ENCODE measurements around a stretch of chr6.

DNA sequence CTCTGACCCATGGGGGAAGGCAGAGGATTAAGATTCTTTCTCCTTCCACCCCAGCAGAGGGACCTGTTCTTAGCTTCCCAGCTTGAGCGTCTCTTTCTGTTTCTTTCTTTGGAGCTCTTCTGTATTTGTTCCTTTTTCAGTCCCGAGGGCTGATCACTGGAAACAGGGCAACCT is 220.1 kb downstream of the ATXN1 start:
- PRO-cap, 4 experiments, result peak in 2 of 4 experiments; most common minus-strand start position 98 of the sequence (in 2)
- RAMPAGE, long total RNA, 4 experiments, result no peak in any of the 4 experiments

DNA sequence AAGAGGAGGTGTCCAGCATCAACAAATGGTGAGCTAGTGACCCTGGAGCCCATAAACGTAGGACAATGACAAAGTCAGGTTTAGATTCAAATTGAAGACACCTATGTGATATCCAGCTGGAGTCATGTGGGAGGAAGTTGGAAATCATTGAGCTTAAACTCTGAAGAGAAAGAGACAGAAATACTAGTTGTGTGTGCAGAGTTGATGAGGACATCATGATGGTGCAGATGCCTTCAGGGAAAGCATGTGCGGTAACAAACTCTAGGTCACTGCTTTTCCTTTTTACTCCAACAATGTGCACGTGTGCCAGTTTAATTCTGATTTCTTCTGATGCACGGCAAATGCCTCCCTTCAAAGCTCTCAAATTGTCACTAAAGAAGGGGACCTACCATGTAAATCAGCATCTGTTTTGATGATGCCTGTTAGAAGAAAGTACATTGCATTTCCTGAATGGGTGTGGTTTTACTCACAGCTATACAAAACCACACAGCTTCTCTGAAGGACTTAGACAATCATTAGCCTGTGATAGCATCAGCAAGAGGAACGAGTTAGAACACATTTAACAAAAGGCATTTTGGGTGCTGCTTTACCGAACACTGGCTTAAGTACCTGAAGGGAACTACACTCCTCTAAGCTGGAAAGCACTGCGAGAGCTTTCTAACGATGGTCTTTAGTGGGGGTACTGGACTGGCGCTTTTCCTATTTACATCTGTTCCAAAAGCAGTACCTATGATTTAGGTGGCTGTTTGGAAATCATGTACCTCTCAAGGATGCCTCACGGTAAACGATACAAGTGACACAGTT is 109.5 kb downstream of the ATXN1 start:
- PRO-cap, 4 experiments, result no peak in any of the 4 experiments
- RAMPAGE, long total RNA, 4 experiments, result no peak in any of the 4 experiments

DNA sequence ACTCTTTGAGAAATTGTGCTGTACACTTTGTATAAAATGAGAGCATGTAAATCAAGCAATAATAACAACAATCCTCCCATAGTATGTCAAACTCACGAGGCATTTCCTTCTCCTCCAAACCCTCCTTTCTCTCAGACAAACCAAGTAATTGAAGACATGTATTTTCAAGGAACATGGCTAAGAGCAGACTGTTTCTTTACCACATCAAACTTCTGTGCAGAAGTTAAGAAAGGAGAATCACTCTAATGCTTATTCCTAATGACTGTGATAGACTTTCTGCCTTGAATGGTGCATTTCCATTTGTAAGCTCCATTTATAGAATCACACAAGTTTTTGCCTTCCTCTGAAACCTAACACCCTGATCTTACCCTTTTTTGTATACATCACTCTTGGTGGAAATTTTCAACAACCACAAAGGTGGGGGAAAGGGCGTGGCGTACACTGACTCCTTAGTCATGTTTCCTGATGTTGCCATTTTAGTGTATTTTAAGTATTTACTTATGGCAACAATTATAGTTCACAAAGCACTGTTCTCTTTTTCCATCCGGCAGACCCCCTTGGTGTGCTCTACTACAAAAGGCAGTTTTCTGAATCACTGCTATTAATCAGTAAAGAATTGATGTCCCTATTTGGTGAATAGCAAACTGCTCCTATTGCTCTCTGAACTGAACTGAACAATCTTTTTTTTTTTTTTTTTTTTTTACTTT is 92.1 kb downstream of the ATXN1 start:
- PRO-cap, 4 experiments, result no peak in any of the 4 experiments
- RAMPAGE, long total RNA, 4 experiments, result no peak in any of the 4 experiments

GRCh38 chr6:16703880-16705159 is 56.9 kb downstream of the ATXN1 start:
- PRO-cap, 4 experiments, result no peak in any of the 4 experiments
- RAMPAGE, long total RNA, 4 experiments, result no peak in any of the 4 experiments

DNA sequence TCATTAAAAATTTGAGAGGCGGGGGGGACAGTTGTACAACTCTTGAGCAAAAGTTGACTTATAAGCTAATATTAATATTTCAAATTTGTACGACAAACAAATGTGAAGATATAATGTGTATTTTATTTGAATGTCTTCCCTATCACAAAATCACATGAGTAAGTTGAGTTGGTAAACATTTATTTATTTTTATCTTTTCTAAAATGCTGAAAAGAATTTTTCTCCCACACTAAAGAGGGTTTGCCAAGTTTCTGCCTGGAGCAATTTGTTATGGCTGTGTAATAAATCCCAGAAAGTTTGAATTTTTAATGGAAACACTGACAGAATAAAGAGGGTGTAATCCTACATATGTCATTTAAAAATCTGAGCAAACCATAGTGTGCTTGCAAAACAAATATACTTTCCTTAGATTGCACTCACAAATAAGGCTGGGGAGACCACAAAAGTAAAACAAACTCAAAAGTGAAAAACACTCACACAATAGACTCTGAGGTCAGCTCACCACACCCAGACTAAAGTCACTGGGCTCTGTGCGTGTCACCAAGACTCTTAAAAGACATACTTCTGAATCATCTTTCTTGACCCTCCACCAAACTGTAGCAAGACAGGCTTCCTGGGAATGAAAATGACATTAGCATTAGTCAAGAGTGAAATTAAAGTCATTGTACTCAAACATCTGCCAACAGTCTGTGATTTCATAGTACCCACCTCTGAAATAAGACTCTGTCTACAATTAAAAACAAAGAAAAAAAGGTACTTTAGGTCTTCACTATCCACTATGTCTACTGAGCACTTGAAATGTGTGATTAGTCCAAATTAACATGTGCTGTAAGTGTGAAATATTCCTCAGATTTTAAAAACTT is 4.8 kb upstream of the ATXN1 start:
- PRO-cap, 4 experiments, result no peak in any of the 4 experiments
- RAMPAGE, long total RNA, 4 experiments, result no peak in any of the 4 experiments

DNA sequence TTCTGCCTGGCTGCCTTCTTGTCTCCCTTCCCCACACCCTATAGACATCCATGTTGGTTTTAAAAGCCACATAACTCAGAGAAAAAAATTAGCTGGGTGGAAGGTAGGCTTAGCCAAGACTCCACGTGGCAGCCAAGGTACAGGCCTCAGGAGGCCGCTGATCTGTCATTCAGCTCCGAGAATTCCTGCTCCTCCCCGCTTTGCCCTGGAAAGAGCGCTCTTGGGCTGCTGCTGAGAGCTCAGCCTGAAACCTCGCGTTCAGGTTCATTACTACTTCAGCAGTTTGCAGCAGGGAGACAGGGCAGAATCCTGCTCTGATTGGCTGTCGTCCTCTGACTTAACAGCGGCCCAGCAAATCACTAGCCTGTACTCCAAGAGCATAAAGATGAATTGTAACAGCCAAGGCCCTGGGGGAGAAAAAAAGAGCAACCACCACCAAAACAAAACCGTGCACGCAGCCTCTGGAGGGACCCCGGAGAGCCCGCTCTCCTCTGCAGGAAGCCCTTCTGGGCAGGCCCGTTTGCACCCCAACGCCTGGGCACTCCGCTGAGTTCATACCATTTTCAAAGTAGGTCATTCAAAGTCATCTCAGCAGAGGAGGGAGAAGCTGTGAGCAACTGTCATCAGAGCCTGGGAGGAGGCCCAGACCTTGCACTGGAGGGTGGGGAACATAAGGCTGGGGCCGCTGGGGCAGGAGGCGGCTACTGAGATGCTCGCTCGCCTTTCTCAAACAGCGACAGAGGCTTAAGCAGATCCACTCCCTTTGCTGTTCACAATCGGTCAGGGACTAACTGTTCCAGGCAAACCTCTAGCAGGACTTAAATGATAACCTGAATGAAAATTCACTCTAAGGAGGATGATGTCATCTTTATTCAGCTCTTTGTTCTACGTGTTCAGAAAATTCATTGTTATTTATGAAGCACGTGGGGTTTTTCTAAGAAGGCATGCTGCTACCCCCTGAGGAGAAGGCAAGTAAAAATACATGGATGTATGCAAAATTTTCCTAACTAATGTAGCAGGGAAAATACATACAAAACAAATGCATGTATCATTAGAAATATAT is 42.3 kb upstream of the ATXN1 start:
- PRO-cap, 4 experiments, result no peak in any of the 4 experiments
- RAMPAGE, long total RNA, 4 experiments, result no peak in any of the 4 experiments

DNA sequence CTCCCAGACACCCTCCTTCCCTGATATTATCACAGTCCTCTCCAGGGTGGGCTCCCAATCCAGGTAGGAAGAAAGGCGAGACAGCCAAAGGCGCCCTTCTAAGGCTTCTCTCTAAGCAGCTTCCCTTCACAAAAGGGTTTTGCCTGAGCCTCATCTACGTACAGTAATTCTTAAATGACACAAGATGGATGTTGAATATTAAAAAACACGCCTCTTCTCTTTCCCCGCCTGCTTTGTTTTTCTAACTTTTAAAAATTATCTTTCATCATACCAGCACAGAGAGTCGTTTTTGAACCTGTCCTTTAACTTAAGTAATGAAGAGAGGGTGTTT is 2.1 kb upstream of the RBM24 start:
- PRO-cap, 4 experiments, result no peak in any of the 4 experiments
- RAMPAGE, long total RNA, 4 experiments, result no peak in any of the 4 experiments

DNA sequence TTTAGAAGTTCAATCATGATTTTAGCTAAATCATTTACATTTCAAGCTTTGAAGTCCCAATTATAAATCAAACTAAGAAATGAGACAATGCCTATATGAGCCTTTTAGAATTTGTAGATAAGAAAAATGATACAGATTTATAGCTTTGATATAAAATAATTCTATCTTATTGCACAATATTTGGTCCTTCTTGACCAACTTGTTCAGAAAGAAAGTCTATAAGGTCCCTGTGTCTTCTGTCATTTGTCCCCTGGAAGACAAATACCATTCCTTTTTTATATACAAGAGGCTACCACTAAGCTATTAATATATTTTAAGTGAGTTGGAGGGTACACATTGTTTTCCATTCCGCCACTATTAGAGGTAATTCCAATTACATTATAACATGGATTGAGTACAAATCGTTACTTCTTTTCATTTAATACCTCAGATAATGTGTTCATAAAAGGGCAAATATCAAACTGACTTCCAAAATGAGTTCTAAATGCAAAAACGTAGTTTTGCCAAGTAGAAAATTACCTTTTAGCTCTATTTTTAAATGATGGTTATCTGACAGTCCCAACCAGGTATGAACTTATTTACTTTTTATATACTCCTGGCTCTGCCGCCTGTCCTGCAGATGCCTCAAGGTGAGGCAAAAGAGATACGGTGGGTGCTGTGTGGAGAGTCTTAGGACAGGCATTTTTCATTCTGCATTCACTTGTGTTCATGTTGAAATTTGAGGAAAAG is 16.6 kb downstream of the RBM24 start:
- PRO-cap, 4 experiments, result no peak in any of the 4 experiments
- RAMPAGE, long total RNA, 4 experiments, result no peak in any of the 4 experiments

GRCh38 chr6:17589265-17590021 is 10.7 kb upstream of the FAM8A1 start:
- PRO-cap, 4 experiments, result no peak in any of the 4 experiments
- RAMPAGE, long total RNA, 4 experiments, result no peak in any of the 4 experiments

DNA sequence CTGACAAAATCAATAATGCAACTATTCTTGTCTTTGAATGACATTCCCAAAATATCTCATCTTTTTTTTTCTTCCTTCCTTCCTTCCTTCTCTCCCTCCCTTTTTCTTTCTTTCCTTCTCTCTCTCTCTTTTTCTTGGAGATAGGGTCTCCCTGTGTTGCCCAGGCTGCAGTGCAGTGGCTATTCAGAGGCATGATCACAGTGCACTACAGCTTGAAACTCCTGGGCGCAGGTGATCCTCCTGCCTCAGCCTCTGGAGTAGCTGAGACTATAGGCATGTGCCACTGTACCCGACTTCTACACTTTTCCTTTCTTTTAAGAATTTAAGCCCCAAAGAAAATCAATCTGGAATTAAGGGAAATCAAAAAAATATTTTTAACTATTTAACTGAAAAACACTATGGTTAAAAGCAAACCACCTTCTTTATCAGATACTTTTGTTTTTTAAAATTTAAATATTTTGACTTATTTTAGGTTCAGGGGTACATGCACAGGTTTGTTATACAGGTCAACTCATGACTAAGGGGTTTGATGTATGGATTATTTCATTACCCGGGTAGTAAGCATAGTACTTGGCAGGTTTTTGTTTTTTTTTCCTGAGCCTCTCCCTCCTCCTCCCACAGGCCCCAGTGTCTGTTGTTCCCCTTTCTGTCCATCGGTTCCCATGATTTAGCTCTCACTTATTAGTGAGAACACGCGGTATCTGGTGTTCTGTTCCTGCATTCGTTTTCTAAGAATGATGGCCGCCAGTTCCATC is 105.2 kb upstream of the NUP153 start:
- PRO-cap, 4 experiments, result no peak in any of the 4 experiments
- RAMPAGE, long total RNA, 4 experiments, result start-site peak on the minus strand in 1 of 4 experiments, centred at position 373 of the sequence, 10 reads per replicate

GRCh38 chr6:17843161-17843874 is 136.6 kb upstream of the NUP153 start:
- PRO-cap, 4 experiments, result no peak in any of the 4 experiments
- RAMPAGE, long total RNA, 4 experiments, result no peak in any of the 4 experiments

DNA sequence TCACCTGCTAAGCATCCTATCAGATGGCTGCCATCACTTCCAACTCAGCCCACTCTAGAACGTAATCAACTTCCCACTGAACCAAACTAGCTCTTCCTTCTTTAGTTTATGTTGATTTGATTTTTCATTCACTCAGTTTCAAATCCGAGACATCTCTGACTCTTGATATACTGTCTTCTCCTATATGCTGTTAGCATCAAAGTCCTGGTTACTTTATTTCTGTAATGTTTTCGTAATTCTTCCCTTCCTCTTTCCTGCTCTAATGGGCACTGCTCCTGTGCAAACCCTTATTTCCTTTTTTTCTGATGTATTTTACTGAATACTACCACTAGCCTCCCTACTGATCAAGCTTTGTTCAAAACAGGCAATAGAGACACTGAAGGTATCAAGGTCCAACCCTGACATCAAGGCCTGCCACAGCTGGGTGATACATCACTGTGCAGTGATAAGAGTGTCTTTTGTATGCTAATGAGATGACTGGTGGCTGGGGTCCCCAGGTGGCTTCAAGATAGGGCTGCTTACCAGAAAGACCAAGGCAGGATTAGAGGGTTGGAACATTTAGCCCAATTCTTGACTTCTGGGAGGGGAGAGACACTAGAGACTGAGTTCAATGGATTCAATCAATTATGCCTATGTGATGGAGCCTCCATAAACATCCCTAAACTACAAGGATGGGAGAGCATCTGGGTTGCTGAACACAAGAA is 95.2 kb downstream of the KIF13A start:
- PRO-cap, 4 experiments, result no peak in any of the 4 experiments
- RAMPAGE, long total RNA, 4 experiments, result no peak in any of the 4 experiments

GRCh38 chr6:18387851-18388806 is 979 bp downstream of the RNF144B start:
- PRO-cap, 4 experiments, result peak in 4 of 4 experiments; most common plus-strand start chr6:18388504 (in 4); most common minus-strand start chr6:18388442 (in 1)
- RAMPAGE, long total RNA, 4 experiments, result start-site peak on the plus strand in 1 of 4 experiments, at chr6:18388618-18388651 at its widest, 21 reads per replicate

GRCh38 chr6:18466906-18467601 is 79.9 kb downstream of the RNF144B start:
- PRO-cap, 4 experiments, result no peak in any of the 4 experiments
- RAMPAGE, long total RNA, 4 experiments, result no peak in any of the 4 experiments

- PRO-cap, 4 experiments, result no peak in any of the 4 experiments
- RAMPAGE, long total RNA, 4 experiments, result no peak in any of the 4 experiments
Observed at GRCh38 chr6:19153396-19153902, 683.7 kb upstream of the ID4 start.

- PRO-cap, 4 experiments, result no peak in any of the 4 experiments
- RAMPAGE, long total RNA, 4 experiments, result no peak in any of the 4 experiments
Observed at GRCh38 chr6:19837662-19837779, 351 bp downstream of the ID4 start.

GRCh38 chr6:19841237-19841994 is 4.2 kb downstream of the ID4 start:
- PRO-cap, 4 experiments, result peak in 4 of 4 experiments; most common plus-strand start chr6:19841598 (in 1); most common minus-strand start chr6:19841328 (in 4)
- RAMPAGE, long total RNA, 4 experiments, result no peak in any of the 4 experiments

GRCh38 chr6:20117535-20118111 is 94.6 kb downstream of the MBOAT1 start:
- PRO-cap, 4 experiments, result no peak in any of the 4 experiments
- RAMPAGE, long total RNA, 4 experiments, result no peak in any of the 4 experiments

GRCh38 chr6:20201864-20202457 is 10.3 kb downstream of the MBOAT1 start:
- PRO-cap, 4 experiments, result no peak in any of the 4 experiments
- RAMPAGE, long total RNA, 4 experiments, result no peak in any of the 4 experiments

DNA sequence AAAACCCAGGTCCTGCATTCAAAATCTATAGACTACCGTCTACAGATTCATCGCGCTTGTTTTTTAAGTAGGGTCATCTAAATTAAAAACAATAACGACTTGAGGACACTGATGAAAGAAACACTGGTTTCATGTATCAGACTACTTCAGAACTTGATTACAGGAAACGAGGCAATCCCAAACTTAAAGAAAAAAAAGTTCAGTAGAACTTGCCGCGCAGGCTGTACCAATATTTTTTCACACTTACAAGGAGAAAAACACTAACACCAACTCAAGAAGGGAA is 642 bp downstream of the MBOAT1 start:
- PRO-cap, 4 experiments, result no peak in any of the 4 experiments
- RAMPAGE, long total RNA, 4 experiments, result no peak in any of the 4 experiments

All from spleen (tissue), 7 donors.